SK-N-SH (cell line): ENCODE measurements around the gene PSMD5.

DNA sequence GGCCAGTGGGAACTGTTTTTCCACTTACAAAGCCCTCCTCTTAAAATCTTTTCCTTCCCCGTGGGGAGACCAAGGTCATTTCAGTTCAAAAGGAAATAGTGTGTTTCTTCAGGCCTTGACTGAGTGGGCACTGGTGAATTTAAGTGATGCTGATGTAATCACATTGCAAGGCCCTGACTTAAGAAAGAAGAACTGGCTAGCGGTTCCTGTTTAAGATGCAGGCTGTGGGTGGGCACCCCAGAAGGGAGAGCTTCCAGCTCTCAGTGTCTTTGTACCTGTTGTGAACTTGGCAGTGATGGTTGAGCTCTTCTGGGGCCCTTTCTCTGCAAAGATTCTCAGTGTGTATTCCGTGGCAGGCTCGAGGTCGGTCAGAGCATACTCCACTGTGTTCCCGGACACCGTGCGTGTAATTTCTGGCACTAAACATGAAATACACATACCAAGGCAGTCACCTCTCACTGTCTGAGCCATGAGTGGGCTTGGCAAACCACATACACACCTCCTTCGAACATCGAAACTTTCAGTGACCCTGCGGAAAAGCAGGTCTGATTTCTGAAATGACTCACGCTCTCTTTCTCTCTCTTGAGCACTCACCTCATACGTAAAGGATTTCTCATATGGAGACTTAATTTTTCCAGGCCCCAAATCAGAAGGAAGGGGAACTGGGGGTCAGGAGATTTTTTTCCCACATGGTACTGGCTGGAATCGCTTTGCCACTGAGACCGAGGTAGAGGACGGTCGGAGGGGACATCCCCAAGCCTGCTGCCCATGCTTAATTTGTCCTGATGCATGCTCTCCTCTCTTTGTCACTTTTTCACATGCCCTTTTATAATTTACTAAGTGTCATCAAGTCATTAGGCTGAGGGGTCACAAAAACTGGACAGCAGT, 81.9 kb downstream of the TNC start:
- RRBS, result no CpG with 5 or more reads among the region's 17 CpGs
CAGE:
- cytosol, long polyA plus RNA, result no peak
- long polyA plus RNA, result no peak
- nucleus, long polyA plus RNA, result no peak

DNA sequence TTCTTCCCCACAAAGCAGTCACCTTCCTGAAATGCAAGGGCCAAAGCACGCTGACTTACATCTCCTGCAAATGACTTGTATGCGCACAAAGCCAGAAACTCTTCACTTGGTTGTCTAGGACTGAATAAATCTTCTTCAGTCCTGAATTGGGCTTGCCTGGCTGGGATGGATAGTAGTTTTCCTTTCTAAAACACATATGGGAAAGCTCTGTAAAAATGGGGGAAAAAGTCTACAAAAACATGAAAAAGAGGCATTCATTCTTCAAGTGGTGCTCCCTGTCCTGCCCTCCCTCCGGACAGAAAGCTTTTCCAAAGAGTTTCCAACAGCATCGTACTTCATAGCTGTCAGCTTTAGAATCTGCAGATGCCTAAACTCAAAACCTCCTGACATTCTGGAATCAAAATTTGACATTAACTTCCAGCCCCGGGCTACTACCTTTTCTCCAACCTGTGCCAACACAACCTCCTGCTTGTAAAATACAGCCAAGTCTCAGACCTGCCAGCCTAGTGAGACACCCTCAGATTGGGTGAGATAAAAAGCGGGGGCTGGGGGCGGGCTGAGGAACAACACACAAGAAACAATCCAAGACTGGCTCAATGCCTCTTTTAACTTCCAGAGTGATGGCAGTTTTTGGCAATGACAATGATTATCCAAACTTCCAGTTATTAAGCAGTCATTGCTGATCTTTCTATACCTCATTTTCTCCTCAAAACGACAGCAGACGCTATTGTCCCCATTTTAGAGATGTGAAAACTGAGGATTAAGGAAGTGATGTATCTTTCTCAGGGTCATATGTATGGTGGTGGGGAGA, 1.4 kb downstream of the TNC start:
- RRBS, result no CpG with 5 or more reads among the region's 9 CpGs
CAGE:
- cytosol, long polyA plus RNA, result no peak
- long polyA plus RNA, result no peak
- nucleus, long polyA plus RNA, result no peak

DNA sequence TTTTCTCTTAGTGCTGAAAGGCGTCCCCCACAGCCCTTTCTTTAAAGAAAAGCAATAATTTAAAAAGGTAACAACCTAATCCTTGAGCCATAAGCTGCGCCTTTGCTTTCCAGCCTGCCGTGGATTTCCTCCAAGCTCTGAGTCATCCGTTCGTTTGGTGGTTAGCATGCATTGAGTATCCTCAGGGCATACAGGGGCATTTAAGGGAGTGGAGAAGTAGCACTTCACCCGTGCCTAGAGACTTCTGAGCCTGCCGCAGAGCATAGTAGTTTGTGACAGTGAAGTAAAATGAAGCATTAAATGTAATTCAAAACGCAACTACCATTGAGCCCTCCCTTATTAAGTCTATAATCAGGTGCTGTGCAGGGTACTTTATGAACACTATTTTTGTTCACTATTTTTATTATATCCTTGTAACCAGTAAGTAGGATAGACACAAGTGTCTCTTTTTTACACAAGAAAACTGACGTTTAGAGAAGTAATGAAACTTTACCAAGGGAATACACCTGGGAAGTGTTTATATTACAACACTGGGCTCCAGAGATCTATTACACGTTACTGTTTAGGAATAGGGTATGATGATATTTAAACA, 1.0 kb upstream of the TNC start:
- RRBS, result no CpG with 5 or more reads among the region's 10 CpGs
CAGE:
- cytosol, long polyA plus RNA, result no peak
- long polyA plus RNA, result no peak
- nucleus, long polyA plus RNA, result no peak

- RRBS, result no CpG with 5 or more reads among the region's 9 CpGs
CAGE:
- cytosol, long polyA plus RNA, result no peak
- long polyA plus RNA, result no peak
- nucleus, long polyA plus RNA, result no peak
Measured at GRCh38 chr9:116365286-116365768, 211.7 kb downstream of the PAPPA start.

DNA sequence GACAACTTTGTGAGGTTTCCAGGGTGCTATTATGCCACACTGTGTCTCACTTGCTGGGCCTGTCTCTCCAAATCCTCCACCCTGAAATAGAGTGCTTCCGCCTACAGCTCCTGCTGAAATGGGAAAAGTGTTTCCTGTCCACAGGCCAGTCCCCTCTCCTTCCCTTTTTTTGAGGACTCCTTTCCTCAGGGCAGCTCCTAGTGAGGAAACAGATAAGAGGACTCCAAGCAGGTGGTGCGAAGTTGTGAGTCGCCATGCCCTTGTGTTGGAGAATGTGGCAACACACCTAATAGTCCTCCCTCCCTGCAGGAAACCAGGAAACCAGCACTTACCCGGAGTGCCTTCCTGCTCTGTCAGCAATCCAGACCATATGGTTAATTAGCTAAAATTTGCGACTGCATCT, 69.8 kb downstream of the TRIM32 start:
- RRBS, result no CpG with 5 or more reads among the region's 5 CpGs
CAGE:
- cytosol, long polyA plus RNA, result no peak
- long polyA plus RNA, result no peak
- nucleus, long polyA plus RNA, result no peak

- RRBS, result no CpG with 5 or more reads among the region's 2 CpGs
CAGE:
- cytosol, long polyA plus RNA, result no peak
- long polyA plus RNA, result no peak
- nucleus, long polyA plus RNA, result no peak
Measured at GRCh38 chr9:116837085-116837395, 149.9 kb downstream of the TRIM32 start.

GRCh38 chr9:119004535-119005103, 364.6 kb downstream of the BRINP1 start:
- RRBS, result no CpG with 5 or more reads among the region's 3 CpGs
CAGE:
- cytosol, long polyA plus RNA, result no peak
- long polyA plus RNA, result no peak
- nucleus, long polyA plus RNA, result no peak

CAGE:
- cytosol, long polyA plus RNA, result no peak
- long polyA plus RNA, result no peak
- nucleus, long polyA plus RNA, result no peak
Measured at GRCh38 chr9:119044807-119045050, 324.5 kb downstream of the BRINP1 start.

GRCh38 chr9:119963679-119964322, 594.6 kb upstream of the BRINP1 start:
- RRBS, result no CpG with 5 or more reads among the region's 5 CpGs
CAGE:
- cytosol, long polyA plus RNA, result no peak
- long polyA plus RNA, result no peak
- nucleus, long polyA plus RNA, result no peak

DNA sequence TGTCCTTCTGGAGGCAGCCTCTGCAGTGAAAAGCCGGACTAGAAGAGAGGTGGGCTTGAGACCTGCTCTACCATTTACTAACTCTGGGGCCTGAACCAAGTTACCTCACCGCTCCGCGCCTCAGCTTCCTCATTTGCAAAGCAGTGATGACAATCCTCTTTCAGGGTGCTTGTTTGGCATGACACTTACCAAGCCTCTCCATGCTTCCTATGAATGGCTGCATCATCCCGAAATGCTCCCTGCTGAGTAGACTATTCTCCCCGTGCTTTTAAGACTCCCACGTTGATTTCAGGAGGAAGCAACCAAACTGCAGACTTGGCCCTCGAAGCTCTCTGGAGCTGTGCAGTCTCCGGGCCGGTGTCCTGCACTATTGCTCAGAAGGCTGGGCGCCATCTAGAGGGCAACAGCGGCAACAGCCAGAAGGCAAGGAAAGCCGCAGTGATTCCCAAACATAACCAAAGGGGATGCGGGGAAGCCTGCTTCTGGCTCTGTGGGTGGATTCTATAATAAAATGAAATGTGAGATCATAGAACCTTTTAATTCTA, 599.7 kb upstream of the BRINP1 start:
- RRBS, result no CpG with 5 or more reads among the region's 14 CpGs
CAGE:
- cytosol, long polyA plus RNA, result no peak
- long polyA plus RNA, result no peak
- nucleus, long polyA plus RNA, result no peak

CAGE:
- cytosol, long polyA plus RNA, result no peak
- long polyA plus RNA, result no peak
- nucleus, long polyA plus RNA, result no peak
Measured at GRCh38 chr9:120345014-120345213, 235.1 kb downstream of the CDK5RAP2 start.

DNA sequence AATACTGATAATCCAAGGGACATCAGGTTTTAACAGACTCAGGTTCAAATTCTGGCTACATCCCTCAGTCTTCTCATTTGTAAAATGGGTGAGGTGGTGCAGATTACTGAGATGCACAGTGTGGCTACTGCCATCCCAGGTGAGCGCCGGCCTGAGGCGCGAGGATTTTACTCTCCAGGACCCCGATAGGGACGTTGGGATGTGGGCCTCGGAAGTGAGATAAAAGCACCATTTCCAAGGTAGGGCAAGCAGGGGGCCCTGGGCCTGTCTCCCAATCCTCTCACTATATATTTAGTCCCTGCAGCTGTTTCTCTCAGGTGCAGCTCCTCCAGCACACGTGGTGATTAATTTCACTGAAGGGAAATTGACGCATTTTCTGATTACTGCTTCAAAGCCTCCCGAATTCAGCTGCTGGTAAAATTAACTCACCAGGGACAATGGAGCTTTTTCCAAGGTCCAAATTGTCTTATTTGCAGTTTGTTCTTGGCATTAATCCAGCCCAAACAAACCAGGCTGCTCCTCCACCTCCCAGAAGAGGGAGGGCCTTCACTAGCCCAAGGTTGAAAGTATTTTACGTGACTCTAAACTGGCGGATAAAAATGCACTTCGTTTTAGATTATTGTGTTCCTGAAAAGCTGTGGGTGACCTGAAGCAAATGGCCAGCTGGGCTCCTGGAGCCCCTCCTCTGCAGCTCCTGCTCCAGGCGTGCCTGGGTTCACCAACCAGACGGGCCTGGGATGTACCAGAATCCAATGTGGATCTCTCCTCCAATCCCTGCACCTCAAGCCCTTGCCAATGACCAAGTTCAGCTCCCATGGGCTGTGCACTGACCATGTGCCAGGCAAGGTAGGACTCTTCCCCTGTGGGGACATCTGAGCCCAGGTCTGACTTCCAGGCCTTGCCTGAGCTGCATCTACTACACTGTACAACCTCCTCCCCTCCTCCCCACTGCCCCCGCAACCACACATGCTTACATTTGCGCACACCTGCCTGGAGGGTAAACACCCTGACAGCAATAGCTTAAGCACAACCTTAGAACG, 193.6 kb downstream of the CDK5RAP2 start:
- RRBS, result no CpG with 5 or more reads among the region's 18 CpGs
CAGE:
- cytosol, long polyA plus RNA, result no peak
- long polyA plus RNA, result no peak
- nucleus, long polyA plus RNA, result no peak

DNA sequence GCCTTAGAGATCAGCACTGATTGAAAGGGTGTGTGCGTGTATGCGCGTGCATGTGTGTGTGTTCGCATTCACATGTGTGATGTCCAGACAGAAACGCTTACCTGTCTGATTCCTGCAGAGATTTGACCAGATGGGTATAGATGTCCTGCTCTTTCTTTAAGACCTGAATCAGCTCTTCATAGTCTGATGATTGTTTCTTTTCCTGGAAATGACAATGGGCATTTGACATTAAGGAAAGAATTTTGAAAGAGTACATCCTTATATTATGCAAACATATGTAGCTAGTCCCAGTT, 102.8 kb downstream of the CDK5RAP2 start:
- RRBS, result no CpG with 5 or more reads among the region's 5 CpGs
CAGE:
- cytosol, long polyA plus RNA, result no peak
- long polyA plus RNA, result no peak
- nucleus, long polyA plus RNA, result no peak

DNA sequence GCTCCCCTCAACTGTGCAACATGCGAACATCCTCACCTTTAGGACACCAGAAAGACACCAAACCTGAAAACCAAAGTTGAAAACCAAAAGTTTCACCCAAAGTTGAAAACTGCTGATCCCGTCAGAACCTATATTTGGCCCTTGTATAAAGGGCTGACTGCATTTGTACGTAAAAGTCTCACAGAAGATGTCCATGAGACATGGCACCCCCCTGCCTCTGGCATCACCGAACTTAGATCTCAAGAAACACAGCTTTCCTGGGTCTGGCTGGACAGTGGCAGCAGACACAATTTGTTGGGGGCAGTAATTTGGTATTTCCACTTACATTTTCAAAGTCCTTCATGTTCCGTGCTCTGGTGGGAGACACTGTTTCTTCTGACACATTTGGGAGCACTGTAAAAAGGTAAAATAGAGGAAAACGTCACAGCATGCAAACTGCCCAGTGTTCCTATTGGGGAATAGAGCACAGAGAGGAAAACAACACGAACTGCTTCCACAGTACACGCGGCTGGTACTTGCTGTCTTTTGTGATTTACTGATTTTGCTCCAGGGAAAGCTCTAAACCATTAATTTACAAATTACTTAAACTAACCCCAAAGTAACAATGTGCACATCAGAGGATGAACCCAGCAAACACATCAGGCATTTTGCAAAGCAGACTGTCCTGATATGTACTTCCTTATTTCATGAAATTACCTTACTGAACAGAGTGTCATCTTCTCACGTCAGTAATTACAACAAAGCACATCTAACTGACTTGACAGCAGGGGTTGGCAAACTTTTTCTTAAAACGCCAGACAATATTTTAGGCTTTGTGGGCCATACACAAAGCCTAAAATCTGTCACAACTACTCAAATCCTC, 11.7 kb downstream of the CDK5RAP2 start:
- RRBS, result no CpG with 5 or more reads among the region's 11 CpGs
CAGE:
- cytosol, long polyA plus RNA, result no peak
- long polyA plus RNA, result no peak
- nucleus, long polyA plus RNA, result no peak

- RRBS, result no CpG with 5 or more reads among the region's 8 CpGs
CAGE:
- cytosol, long polyA plus RNA, result no peak
- long polyA plus RNA, result no peak
- nucleus, long polyA plus RNA, result no peak
Measured at GRCh38 chr9:120605031-120605591, 25.1 kb upstream of the CDK5RAP2 start.

GRCh38 chr9:120760814-120761462, 32.3 kb downstream of the FBXW2 start:
- RRBS, result no CpG with 5 or more reads among the region's 4 CpGs
CAGE:
- cytosol, long polyA plus RNA, result no peak
- long polyA plus RNA, result no peak
- nucleus, long polyA plus RNA, result no peak

GRCh38 chr9:120842616-120843575, at the start of gene PSMD5:
Gene PSMD5, minus strand, starts transcription at chr9:120842922.
- RRBS, result no CpG with 5 or more reads among the region's 72 CpGs
CAGE:
- cytosol, long polyA plus RNA, result no peak
- long polyA plus RNA, result no peak
- nucleus, long polyA plus RNA, result no peak

DNA sequence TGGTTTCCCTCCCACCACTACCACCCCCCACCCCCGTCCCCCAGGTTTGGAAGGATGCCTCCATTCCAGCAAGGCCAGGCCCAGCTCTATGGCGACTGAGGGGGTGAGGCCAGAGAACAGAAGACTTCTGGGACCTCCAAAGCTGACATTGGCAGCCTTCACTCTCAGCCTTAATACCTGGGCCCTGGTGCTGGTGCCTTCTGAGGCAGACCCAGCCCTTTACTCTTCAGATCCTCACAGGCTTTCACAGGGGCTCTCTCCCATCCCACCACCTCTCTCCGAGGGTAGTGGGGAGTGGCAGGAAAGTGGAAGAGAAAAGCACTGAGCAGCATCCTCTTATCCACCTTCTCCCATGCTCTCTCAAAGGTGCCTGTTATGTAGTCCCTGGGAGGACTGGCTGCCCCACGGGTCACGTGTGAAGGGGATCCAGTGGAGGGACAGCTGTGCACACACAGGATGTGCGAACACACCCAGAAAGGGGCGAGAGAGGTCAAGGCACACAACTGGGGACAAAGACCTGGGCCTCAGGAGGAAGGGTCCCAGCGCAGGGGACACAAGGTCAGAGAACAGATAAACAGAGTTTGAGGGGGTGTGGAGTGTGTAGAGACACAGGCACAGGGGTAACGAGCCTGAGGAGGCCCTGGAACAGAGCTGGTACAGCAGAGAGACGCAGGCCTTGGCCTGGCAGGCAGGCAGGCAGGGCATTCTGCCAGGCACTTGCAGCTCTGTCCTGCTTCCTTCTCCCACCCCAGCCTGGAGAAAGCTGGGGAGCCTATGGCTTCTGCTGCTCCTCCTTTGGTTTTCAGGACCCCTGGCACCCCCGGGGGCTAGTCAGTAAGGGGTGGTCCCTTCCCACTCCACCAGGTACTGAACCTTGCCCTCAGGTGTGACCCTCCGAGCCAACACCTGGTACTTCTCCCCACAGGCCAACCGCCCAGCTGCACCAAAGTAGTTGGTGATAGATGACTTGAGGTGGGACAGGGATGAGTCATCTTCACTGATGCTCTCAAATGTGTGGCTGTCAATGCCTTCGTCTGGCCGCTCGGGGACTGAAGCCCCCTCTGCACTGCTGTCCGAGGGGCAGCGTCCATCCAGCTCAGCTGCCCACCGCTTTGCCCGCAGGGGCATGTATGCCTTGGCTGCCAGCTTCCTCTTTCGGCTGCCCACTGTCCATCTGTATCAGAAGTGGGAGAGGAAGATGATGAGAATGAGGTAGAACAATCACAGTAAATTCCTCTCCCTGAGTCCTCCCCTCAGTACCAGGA, 14.8 kb upstream of the PSMD5 start:
- RRBS, result no CpG with 5 or more reads among the region's 21 CpGs
CAGE:
- cytosol, long polyA plus RNA, result no peak
- long polyA plus RNA, result no peak
- nucleus, long polyA plus RNA, result no peak

- RRBS, result no CpG with 5 or more reads among the region's 13 CpGs
CAGE:
- cytosol, long polyA plus RNA, result no peak
- long polyA plus RNA, result no peak
- nucleus, long polyA plus RNA, result no peak
Measured at GRCh38 chr9:120870024-120870922, 6.7 kb downstream of the PHF19 start.

- RRBS, result no CpG with 5 or more reads among the region's 6 CpGs
CAGE:
- cytosol, long polyA plus RNA, result no peak
- long polyA plus RNA, result no peak
- nucleus, long polyA plus RNA, result no peak
Measured at GRCh38 chr9:120893449-120893940, 16.5 kb upstream of the PHF19 start.